Measurements from ENCODE around the gene CCDC18.

- PRO-cap = bidirectional peak, plus-strand start at chr1:93180667, minus-strand start at chr1:93180413
- RAMPAGE, long total RNA, 4 experiments = start-site peak on the plus strand in 1 of 4 experiments, at chr1:93180690-93180699 at its widest, 5 reads per replicate
These were observed at the start of gene CCDC18 for GRCh38 chr1:93180590-93181573. Gene CCDC18, plus strand, starts transcription at chr1:93180724.

DNA sequence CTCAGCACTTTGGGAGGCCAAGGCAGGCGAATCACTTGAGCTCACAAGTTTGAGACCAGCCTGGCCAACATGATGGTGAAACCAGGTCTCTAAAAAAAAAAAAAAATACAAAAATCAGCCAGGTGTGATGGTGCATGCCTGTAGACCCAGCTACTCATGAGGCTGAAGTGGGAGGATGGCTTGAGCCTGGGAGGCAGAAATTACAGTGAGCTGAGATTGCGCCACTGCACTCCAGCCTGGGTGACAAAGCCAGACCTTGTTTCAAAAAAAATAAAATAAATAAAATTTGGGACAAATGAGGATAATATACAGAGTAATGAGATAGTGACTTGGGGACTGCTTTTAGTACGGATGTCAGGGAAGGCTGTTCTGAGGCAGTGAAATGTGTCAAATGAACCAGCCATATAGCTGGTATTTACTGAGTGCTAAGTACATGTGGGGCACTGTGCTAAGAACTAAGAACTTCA lies 51.2 kb downstream of the BCAR3 start:
- PRO-cap = no peak
- RAMPAGE, long total RNA, 4 experiments = no peak in any of the 4 experiments

- PRO-cap = unidirectional peak, plus-strand start at chr1:93639222
- RAMPAGE, long total RNA, 4 experiments = no peak in any of the 4 experiments
These were observed 42.7 kb downstream of the BCAR3 start for GRCh38 chr1:93638888-93639414.

DNA sequence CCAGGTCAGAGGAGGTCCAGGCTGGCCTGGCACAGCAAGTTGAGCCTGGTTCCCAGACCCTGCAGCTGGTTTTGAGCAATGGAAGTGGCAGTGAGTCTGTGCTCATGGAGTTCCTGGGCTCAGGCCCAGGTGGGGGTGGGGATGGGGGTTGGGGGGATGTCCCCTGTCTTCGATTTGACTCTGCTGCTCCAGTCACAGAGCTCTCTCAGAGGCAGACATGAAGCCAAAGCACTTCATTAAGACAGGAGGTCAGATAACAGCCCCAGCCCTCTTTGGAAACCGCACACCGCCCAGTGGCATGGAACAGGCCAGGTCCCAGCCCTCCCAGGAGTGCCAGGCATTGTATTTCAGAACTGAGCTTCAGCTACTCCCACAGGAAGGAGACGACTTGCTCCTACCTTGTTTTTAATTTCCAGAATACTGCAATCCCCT lies 20.8 kb upstream of the BCAR3 start:
- PRO-cap = no peak
- RAMPAGE, long total RNA, 4 experiments = no peak in any of the 4 experiments

GRCh38 chr1:93779684-93780395 lies 98.2 kb upstream of the BCAR3 start:
- PRO-cap = no peak
- RAMPAGE, long total RNA, 4 experiments = no peak in any of the 4 experiments

DNA sequence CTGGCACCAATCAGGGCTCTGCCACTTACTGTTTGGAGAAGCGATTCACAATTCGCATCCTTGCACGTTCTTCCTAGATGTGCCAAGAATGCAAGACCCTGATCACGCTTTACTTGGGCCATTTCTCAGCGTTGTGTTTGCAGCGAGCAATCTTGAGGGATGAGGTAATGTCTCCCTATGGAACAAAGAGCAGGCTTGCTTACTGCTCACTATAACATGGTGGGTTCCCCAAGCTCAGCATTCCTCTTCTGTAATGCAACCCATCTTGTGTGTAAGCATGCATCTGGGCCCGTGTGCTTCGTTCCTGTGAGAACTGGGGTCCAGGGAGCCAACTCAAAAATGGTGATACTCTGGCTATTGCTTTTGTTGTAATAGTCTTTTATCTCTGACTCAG lies 33.5 kb downstream of the DNTTIP2 start:
- PRO-cap = no peak
- RAMPAGE, long total RNA, 4 experiments = no peak in any of the 4 experiments

- PRO-cap = no peak
- RAMPAGE, long total RNA, 4 experiments = no peak in any of the 4 experiments
These were observed 259 bp downstream of the DNTTIP2 start for GRCh38 chr1:93878834-93879059.

DNA sequence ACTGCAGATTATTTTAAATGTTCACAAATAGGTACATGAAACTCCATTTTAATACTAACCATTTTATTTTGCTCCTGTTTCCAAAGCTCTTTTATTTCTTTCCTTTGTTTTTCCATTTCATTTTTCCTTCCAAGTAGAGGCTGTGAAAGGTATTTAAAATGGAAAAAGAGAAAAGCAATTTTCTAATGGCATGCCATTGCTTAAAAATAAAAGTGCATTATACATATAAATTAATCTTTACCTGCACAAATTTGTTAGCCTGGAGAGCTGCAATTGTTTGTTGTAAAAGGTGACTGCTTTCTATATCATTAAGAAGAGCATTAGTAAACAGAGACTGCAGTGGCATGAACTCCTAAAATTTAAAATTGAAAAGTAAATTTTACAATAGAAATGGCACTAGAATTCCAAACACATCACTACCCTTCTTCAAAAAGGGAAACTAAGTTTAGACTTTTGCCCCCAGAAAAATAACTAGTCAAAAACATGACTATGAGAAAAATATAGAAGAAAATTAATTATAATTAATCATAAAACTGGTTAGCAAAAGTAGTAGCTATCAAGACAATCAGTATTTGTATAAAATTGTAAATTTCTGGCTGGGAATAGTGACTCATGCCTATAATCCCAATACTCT lies 34.4 kb downstream of the ARHGAP29 start:
- PRO-cap = no peak
- RAMPAGE, long total RNA, 4 experiments = no peak in any of the 4 experiments

DNA sequence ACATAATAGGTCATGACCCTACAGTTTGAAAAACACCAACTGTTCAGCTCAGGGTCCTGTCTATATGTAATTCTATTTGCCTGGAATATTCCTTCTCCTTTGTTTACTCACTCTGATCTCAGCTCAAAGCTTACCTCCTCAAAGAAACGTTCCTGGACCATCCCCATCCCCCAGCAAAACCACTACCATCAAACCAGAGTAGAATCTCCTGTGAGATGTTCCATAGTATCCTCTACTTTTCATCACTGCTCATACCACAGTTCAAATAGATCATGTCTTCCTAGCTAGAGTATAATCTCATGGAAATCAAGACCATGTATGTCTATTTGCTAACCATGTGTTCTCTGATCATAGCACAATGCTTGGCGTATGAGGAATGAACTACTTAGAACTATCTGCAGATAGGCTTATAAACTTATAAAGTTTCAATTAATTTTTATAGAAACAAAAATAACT lies 3.5 kb downstream of the ARHGAP29 start:
- PRO-cap = no peak
- RAMPAGE, long total RNA, 4 experiments = no peak in any of the 4 experiments

DNA sequence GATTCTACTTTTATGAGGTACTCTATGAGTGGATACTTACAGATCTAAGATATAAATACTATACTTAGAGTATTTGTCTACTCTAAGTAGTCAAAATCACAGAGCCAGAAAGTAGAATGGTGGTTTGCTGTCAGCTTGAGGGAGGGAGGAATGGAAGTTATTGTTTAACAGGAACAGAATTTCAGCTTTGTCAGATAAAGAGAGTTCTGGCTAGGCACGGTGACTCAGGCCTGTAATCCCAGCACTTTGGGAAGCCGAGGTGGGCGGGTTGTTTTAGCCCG lies 79.7 kb upstream of the ARHGAP29 start:
- PRO-cap = no peak
- RAMPAGE, long total RNA, 4 experiments = no peak in any of the 4 experiments

- PRO-cap = unidirectional peak, plus-strand start at chr1:94322853
- RAMPAGE, long total RNA, 4 experiments = no peak in any of the 4 experiments
These were observed 85.4 kb upstream of the ARHGAP29 start for GRCh38 chr1:94322571-94323325.

DNA sequence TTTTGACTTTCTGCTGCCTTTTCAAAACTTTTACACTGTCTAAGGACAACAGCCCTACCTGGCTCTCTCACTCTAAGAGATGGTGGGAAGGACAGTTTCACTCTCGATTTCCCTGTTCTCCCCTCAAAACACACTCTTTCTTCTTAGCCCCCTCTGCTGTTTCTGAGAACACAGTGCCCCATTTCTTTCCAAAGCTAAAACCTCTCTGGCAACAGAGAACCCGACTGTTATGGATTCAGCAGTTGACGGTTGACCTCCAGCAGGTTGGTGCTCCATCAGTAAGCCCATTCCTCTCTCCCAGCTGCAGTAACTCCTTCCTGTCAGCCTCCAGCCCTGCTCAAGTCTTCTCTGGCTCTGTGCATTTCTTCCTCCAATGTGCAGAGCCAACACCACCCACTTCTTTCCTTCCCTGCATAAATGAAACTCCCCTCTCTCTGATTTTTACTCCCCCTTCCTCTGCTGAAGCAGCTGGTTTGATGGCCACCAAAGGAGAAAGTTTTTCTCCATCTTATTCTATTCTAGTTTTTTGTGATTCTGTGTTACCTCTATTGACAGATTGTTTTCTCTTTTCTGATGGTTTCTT lies 88.1 kb upstream of the ABCD3 start:
- PRO-cap = no peak
- RAMPAGE, long total RNA, 4 experiments = no peak in any of the 4 experiments

- PRO-cap = no peak
- RAMPAGE, long total RNA, 4 experiments = no peak in any of the 4 experiments
These were observed 34.3 kb upstream of the ABCD3 start for GRCh38 chr1:94383746-94384420.

GRCh38 chr1:94453617-94454832 lies 35.8 kb downstream of the ABCD3 start:
- PRO-cap = no peak
- RAMPAGE, long total RNA, 4 experiments = no peak in any of the 4 experiments

GRCh38 chr1:94532158-94532644 lies 9.4 kb downstream of the F3 start:
- PRO-cap = no peak
- RAMPAGE, long total RNA, 4 experiments = no peak in any of the 4 experiments

GRCh38 chr1:94538031-94538735 lies 3.4 kb downstream of the F3 start:
- PRO-cap = unidirectional peak, plus-strand start at chr1:94538430
- RAMPAGE, long total RNA, 4 experiments = no peak in any of the 4 experiments

GRCh38 chr1:94540127-94540502 lies 1.4 kb downstream of the F3 start:
- PRO-cap = no peak
- RAMPAGE, long total RNA, 4 experiments = no peak in any of the 4 experiments

- PRO-cap = no peak
- RAMPAGE, long total RNA, 4 experiments = no peak in any of the 4 experiments
These were observed 48.5 kb upstream of the F3 start for GRCh38 chr1:94590149-94590431.

DNA sequence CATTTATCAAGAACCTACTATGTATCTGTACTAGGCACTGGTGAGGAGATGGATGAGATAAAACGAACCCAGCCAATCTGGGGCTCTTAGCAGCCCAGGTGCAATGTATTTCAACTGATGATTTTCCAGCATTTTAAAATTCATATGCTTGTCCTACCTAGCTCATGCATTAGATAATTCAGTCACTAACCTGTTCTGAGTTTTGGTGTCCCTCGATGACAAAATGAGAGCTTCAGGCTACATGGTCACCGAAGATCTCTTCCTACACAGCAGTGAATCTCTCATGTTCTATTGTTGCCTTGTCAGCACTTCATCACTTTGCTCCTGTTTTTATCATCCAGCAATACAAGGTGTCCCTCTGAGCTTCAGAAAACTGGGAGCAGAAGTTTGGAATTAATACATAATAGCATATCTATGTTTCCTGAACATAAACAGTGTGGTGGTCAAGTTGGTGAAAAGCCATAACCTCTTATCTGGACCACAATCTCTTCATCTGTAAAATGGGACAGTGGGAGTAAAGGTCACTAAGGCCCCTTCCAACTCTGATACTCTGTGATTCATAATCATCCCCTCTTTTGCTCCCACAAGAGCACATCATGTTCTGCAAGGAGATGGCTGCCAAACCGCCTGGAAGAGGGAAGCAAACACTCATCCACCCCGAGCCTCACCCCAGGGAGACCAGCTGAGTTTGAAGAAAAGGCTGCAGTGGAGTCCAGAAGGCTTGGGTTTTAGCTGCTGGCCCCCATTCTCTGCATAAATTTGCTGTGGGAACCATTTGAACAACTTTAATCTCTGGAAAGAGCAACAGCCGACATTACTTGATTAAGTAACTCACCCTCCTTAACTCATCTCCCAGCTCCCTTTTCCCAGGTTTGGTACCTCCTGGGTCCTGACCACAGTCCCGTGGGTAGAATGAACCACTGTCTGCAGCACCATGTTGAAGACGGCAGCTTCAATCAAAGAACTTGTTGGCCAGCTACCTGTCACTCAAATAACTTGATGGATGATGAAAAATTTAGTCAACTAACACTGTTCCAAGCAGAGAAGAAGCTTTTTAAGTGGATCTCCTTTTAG lies 138.0 kb upstream of the F3 start:
- PRO-cap = unidirectional peak, plus-strand start at position 611 of the sequence
- RAMPAGE, long total RNA, 4 experiments = start-site peak on the minus strand in 1 of 4 experiments, centred at position 391 of the sequence, 7 reads per replicate

DNA sequence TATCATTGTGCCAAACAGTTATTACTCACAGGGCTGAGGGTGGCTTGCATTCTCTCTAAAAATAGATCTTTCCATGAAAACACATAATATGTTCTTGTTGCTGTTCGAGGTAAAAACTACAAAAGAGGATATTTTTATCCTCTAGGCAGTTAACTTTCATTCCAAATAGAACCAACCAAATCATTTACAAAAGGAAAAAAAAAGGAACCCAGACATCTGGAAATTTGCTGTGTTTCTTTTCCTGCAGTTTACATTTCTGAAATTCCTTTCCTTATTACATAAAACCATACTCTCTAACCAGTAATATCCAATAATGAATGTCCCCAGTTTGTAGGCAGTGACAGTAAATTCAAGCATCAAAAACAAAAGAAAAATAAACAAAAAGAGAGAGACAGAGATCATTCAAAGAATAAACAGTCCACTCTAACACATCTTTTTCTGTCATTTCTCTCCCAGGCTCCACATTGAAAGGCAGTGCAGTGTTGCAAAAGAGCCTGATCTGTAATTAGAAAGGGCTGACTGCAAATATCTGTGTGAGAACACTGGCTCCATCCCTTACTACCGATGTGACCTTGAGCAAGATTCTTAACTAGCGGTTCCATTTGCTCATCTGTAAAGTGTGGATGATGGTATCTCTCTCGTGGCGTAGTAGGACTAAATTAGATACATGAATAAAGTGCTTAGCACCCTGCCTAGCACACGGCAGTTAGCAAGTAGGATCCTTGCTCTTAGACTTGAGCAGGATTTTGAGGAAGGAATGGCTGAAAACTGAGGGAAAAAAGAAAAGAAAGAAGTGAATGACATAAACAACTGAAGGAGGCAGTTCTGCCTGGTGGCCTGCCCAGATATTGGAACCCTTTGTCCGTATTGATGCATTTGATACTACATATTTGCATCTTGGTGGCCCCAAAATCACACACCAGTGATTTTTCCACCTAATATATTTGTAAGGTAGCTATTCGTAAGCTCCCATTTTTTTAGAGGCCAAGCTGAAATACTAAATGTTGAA lies 26.9 kb upstream of the SLC44A3 start:
- PRO-cap = no peak
- RAMPAGE, long total RNA, 4 experiments = no peak in any of the 4 experiments